Daoy (cell line): ENCODE data around the genes NAIF1 and DNM1.

DNA sequence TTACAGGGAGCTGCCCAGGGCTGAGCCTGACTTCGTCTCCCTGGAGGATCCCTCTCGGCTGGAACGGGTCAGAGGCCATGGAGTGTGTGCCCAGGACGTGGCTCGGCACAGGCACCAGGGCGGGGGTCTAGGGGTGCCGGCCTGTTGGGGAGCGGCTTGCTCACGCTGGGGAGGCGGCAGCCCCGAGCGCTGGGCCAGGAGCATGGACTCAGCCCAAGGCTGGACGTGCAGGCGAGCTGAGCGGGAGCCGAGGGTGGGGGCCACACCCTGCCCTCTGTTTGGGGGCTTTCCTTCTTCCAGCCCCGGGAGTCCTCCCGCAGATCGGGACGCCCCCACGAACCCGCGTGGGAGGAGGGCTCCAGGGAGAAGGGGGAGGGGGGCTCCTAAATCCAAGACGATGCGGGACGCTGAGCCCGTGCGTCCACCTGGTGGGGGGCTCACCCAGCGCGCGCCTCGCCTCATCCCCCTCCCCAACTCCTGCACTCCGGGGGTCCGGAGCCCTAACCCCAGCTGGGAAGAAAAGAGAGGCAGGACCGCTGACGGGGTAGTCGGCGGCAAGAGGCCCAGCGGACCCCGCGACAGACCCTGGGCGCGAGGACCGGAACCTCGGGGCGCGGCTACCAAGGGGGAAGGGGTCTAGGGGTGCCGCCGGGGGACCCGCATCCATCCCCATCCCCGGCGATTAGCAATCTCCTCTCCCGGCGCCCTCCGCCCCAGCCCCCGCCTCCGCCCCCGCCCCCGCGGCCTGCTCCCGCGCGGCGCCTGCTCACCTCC, 483 bp downstream of the ST6GALNAC6 start:
- RAMPAGE, long total RNA: no peak

- RAMPAGE, long total RNA: no peak
These were observed 1.3 kb downstream of the DPM2 start for GRCh38 chr9:127936356-127936797.

DNA sequence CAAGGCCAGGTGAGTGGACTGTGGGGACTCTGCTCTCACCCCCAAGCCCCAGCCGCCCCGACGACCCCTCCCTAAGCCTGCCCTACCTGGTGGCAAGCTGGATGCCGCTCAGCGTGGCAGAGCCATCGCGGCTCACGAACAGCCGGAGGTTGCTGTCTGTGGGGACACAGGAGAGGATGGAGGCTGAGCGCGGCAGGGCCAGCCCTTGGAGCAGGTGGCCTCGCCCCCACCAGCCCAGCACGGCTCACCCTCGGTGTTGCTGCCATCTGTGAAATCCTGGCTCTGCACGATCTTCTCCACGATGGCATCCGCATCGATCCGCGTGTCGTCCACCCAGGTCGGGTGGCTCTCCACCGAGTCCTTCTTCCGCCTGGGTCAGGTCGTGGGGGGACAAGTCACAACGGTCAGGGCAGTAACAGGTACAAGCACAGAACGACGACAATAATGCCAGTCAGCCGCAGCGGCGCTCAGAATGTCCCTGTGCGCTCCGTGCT, 6.9 kb upstream of the DPM2 start:
- RAMPAGE, long total RNA: no peak

DNA sequence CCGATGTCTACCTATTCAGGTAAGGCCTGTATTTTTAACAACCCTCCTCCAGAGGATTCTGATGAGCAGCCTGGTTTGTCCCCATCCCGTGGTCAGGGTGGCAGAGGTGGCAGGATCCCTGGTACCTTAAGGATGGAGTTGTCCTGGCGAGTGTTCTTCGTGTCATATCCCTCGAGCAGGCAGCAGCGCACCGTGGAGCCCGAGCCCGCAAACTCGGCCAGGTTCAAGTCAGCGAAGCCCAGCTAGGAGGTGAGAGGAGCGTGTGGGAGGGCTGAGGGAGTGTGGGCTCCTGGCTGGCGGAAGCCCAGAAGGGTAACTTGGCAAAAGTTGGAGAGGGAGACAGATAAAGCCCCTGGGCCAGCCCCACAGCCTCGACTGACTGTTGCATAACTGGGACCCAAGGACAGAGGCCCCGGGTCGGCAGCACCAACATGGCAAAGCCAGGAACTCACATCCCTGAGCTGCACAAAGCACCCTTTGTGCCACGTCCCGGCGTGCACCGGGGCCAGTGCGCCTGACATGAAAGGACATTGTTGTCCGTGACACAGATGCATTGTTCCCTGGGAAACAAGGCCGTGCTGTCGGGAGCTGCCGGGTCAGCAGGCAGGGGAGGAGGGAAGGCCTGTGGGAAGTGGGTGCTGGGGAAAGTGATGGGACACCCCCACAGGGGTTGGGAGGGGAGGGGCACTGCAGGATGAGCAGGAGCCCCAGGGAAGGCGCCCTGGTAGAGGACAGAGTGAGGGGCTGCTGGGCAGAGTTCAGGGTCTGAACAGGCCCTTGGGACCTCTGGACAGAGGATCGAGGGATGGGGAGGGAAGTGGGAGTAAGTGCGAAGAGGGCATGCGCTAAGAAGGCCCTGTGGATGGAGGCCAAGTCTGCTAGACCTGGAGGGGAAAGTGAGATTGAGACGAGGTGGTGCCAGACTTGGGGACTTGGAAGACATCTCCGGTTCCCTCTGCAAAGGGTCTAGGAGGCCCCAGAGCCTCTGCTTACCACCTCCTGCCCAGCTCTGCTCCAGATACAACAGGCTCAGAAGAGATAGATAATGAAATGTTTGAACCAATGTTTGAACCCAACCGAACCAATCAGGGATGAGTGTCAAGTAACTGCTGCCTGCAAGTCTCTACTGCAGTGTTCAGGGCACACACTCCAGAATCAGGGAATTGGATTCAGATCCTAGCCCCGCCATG, 13.0 kb upstream of the DPM2 start:
- RAMPAGE, long total RNA: no peak

GRCh38 chr9:127953353-127953820, 15.7 kb upstream of the DPM2 start:
- RAMPAGE, long total RNA: no peak

- RAMPAGE, long total RNA: no peak
These were observed 3.0 kb downstream of the EEIG1 start for GRCh38 chr9:127977450-127978613.

- RAMPAGE, long total RNA: no peak
These were observed 10.2 kb upstream of the EEIG1 start for GRCh38 chr9:127990759-127991640.

GRCh38 chr9:128030790-128031505, 36.2 kb downstream of the NAIF1 start:
- RAMPAGE, long total RNA: no peak

DNA sequence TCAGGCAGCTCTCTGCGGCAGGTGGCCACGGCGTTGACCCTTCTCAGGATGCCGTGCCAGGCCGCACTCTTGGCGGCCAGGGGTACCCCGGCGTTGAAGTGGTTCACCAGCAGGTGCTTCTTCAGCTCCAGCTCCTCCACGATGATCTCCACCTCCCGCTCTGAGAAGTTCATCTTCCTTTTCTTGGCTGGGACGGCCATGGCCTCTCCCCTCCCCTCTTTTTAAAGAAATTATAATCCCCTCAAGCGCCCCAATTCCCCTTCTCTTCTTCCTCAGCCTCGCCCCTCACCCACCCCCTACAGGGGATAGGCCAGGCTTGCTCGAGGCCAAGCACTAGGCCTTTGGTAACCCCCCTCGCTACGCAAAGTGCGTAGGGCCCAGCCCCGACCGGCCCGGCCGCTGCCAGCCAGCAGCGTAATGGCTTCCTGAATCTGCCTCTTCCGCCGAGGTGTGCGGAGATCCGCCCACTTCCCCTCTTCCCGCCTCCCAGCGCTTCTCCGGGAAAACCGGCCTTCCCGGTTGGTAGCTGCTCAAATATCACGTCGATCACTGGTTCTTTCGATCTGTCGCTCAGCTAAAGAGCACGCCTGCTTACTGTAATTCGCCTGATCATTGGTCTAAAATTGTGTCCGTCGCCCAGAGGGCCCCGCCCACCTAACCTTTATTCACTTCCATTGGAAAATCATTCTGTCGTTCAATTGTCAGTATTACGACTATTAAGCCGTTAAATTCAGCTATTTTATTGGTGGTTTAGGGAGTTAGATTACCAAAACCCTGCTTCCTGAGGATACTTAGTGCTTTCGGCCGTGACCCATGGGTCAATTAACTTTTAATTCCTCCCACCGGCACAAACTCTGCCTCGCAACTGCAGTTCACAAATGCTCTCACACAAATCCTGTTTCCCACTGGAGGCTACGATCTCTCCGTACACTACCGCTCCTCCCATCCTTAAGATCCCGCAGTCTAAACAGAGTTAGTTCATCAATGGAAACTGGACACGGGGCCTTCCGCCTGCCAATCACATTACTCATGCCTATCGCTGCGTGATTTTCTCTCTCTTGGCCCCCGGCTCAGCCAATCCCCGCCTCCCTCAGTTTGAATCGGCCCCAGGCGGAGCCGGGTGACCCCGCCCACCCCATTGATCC, at the start of gene NAIF1:
Gene NAIF1 (minus strand): TSS at position 419 of the 1,145 bp plus-strand sequence.
- RAMPAGE, long total RNA: no peak

GRCh38 chr9:128102157-128102533, 25.4 kb downstream of the PTGES2 start:
- RAMPAGE, long total RNA: no peak

- RAMPAGE, long total RNA: no peak
These were observed 18.6 kb downstream of the PTGES2 start for GRCh38 chr9:128108958-128109201.

DNA sequence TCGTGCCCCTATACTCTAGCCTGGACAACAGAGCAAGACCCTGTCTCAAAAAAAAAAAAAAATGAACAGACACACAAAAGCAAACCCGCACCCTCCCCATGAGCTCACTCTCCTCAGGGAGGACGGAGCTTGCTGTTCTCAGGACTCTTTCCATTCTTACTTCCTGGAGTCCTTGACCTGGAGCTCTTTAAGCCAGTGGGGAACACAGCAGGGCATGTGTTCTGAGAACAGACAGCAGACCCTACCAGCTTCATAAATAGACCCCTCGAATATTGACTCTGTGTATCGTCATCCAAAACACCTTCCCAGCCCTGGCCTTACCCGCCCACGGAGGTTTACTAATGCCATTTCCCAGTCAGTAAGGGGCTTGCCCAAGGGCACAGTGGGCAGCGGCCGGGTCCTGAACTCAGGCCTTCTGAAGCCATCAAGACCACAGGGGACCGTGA, 11.1 kb downstream of the PTGES2 start:
- RAMPAGE, long total RNA: no peak

GRCh38 chr9:128202842-128204068, at the start of gene DNM1:
Gene DNM1, plus strand, starts transcription at chr9:128203379.
- RAMPAGE, long total RNA: no peak

DNA sequence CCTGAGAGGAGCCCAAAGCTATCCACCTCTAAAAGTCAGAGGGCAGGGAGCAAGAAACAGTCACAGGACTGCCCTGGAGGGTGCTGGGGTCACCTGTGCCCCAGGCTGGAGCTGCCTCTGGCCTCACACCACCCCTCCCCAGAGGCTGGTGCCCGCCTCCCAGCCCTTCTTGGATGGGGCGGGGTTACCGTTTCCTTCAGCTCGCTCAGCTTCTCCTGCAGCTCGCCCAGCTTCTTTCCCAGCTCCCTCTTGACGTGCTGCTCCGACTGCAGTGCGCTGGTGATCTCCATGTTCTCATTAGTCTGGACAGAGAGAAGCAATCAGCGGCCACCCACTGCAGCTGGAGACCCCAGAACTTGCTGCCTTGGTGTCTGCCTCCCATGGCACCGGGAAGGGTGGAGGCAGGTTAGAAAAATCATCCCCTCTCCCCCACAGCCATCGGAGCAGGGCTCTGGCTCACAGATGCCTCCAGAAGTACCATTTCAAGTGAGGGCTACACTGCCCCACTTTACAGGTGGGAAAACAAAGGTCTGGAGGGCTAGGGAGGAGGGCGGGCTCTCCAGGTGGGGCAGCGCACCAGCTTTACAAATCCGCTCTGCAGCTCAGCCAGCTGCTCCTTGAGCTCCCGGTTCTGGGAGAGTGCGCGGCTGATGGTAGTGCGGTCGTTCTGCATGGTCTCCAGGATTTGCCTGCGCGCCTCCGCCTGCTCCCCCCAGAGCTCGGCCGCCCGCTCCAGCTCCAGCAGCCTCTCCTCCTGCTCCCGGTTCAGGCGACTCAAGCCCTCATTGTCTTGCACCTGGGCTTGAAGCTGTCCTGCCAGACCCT, 15.7 kb downstream of the GOLGA2 start:
- RAMPAGE, long total RNA: no peak

DNA sequence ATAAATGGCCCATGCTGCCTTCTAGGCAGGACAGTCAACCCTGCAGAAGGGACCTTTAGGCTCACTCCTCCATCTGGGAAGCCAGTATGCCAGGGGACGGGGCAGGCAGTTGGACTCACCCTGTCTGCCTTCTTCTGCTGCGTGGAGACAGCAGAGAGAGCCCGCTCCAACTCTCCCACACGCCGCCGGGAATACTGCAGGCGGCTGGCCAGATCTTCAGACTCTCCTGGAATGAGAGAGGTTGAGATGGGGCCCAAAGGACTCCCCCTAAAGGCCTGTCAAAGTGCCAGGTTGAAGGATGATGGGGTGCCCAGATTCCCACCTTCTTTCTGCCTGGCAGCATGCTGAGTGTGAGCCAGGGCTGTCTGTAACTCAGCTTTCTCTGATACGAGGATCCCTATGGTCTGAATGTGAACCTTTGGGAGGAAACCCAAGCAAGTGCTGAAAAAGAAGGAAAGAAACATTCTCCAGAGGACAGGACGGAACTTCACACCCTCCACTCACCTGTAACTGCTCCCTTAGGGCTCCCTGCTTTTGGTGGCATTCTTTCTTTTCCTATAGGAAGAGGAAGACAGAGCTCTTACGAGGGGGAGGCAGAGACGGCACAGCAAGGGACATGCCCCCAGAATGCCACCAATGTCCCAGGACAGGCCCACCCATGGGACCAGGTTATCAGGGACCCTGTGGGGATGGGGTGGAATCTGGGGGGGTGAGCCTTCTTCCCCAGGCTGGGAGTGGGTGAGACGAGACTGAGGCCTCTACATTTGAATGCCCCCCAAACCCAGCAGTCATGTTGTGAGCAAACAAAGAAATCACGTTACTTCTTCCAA, 10.1 kb downstream of the GOLGA2 start:
- RAMPAGE, long total RNA: no peak

DNA sequence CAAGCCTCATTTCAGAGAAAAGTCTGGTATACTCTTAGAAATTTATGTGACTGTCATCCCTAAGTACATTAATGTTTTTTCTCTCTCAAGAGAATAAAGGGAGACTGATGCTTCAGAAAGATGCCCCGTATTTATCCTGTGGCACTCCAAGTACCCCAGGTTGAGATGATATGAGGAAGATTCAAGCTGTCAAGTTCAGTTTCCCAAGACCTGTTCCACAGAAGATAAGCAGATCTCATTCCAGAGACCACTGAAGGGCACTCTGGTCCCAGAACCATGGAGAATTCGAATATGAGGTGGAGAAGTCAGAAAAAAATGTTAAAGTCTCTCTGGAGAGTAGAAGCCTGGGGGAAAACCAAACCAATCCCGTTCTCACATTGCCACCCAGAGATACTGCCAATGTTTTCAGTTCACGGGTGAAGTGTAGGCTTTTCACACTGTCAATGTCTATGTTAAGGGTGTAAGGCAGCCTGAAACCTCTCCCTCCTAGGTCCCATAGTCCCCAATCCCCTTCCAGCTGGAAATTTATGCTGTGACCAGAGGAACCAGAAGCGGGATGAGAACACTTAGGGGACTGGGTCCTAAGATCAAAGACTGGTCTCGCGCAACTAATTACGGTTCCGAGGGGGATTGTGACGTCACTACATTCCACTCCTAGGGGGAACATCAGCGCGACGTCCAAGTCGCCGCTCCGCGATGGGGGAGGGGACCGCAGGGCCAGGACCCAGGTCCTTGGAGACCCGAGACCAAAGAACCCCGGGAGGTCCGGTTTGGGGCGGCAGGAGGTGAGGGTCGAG, 897 bp downstream of the GOLGA2 start:
- RAMPAGE, long total RNA: no peak

DNA sequence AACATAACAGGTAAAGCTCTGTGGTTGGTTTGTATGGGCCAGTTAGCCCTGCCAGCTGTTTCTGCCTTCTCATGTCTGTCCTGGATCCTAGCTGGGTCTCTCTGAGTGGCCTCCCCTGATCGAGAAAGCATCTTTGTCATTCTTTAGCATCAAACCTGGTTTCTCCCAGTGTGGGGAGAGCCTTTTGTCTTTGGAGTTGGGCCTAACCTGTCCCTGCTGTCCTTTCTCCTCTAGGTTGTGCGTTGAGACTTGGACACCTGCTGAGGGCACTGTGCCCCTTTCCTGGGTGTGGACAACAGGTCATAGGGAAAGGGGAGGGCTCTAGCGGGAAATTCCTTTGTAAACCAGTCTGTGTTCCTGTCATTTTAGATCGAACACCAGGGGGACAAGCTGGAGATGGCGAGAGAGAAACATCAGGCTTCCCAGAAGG, 8.8 kb upstream of the GLE1 start:
- RAMPAGE, long total RNA: no peak

- RAMPAGE, long total RNA: no peak
These were observed 2.2 kb upstream of the SPTAN1 start for GRCh38 chr9:128550083-128550609.

DNA sequence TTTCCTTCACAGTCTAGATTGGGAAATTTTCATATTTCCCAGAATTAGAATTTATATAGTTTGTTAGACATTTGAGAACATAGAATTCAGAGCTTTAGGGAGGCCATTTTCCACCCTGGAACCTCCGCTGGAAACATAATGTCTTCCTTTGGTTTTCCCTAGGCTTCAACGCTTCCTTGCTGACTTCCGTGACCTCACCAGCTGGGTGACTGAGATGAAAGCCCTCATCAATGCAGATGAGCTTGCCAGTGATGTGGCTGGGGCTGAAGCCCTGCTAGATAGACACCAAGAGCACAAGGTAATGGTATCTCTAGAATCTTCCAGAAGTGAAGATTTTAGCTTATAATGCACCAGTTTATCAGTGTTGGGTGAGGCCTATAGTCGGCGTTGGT, 25.6 kb downstream of the SPTAN1 start:
- RAMPAGE, long total RNA: no peak

DNA sequence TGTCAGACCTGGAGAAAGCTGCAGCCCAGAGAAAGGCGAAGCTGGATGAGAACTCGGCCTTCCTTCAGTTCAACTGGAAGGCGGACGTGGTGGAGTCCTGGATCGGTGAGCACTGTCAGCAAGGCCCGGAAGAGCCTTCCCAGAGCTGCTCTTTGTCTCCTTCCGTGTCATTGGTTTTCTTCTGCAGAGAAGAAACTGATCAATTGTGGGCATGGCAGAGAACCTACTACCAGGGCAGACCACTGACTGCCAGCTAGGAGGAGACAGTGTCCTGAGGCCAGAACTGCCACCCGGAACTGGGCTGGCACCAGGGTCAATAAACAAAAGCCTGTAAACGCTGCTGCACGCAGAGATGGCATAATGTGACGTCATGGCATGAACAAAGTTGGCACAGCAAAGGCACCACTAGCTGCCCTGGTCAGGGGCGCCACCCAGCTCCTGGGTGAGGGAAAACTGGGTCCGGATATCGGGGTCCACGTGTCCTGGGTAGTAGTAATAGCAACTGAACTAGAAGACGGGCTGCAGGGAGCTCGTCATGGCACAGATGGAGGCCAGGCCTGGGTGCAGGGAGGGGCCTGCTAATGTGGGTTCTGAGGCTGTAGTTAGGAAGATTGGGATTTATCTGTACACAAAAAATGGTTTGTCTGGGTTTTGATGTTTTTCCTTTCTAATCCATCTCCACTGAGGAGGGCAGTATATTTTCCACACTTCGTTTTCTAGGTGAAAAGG, 32.1 kb downstream of the DYNC2I2 start:
- RAMPAGE, long total RNA: no peak